Paraaortic lymph node (tissue), 1 donor: ENCODE results near the gene SORL1.

DNA sequence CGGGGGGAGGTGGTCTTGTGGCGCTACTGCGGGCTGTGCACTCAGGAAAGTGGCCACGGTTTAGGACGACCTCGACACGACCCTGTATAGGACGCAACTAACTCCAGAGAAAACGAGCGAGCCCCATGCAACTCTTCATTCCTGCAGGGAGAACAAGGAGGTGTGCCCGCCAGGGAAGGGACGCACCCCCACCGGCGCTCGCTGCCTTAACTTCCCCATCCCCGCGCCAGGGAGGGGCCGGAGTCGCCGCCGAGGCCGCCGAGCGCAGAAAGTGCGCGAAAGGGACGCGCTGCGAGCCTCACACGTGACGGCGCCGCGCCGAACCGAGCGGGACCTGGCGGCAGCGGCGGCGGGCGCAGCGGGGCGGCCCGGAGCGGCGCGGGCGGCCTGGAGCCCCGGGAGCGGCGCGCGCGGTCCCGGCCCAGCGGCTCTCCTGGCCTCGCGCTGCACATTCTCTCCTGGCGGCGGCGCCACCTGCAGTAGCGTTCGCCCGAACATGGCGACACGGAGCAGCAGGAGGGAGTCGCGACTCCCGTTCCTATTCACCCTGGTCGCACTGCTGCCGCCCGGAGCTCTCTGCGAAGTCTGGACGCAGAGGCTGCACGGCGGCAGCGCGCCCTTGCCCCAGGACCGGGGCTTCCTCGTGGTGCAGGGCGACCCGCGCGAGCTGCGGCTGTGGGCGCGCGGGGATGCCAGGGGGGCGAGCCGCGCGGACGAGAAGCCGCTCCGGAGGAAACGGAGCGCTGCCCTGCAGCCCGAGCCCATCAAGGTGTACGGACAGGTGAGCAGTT, at the start of gene SORL1:
Gene SORL1, plus strand, starts transcription at position 479 of the 791 bp plus-strand sequence.
- PRO-cap, result bidirectional peak, plus-strand start at position 326 of the sequence, minus-strand start at position 200 of the sequence; bidirectional peak, plus-strand start at position 497 of the sequence, minus-strand start at position 435 of the sequence

DNA sequence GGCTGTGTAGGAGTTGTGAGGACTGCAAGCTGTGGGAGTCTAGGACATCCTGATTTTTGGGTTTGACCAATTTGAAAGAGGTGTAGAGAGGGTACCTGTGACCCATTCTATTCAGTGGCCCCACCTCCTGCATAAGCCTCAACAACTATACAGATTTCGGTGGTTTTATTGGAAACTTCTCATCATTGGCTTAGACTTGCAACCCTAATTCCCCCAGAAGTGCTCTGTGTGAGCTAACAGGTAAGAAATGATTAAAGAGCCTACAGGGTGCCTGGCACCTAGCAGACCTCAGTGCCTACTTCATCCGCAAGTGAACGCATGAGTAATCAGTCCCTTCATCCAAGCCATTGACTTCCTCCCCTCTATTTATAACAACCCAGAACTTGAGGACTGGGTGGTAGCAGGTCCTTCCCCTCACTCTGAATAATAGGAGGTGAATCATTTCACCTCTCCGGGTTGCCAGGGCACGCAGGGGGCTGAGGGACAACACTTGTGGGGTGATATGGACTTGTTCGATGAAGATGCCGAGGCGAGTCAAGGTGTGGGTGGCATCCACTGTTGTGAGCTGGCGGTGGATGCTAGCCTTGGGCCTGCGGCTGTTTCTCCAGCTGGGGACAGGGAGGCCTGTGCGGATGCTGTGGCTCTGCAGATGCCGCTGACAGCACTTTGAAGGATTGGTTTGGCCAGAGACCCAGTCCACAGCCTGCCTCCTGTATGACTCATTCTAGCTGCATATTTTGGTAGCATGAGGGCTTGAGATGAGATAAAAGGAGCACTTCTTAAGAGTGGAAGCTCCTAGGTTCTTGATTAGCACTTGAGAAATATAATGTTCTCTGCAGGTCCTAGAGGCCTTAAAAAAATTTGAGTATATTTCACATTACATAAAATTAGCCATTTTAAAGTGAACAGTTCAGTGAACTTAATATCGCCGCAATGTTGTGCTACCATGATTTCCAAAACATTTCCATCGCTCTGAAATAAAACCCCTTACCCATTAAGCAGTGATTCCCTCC, 12.3 kb downstream of the SORL1 start:
- PRO-cap, result no peak

GRCh38 chr11:121471644-121472066, 19.5 kb downstream of the SORL1 start:
- PRO-cap, result no peak

- PRO-cap, result no peak
These were observed 84.8 kb downstream of the SORL1 start for GRCh38 chr11:121536685-121537521.

DNA sequence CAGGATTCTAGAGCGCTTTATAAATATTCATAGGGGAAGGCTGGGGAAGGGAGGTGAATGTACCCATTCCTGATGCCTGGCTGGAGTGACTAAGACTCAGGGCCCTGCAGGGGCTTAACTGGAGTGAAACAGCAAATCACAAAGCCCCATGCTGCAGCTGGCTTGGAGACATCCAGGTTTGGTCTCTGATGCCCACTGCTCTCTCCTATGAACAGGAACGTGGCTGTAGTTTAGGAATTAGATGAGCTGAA, 185.4 kb downstream of the BLID start:
- PRO-cap, result no peak

- PRO-cap, result no peak
These were observed 156.6 kb downstream of the BLID start for GRCh38 chr11:121959484-121959796.

GRCh38 chr11:122095845-122096432, 20.1 kb downstream of the BLID start:
- PRO-cap, result no peak

- PRO-cap, result no peak
These were observed 43.2 kb upstream of the BLID start for GRCh38 chr11:122159046-122159818.

DNA sequence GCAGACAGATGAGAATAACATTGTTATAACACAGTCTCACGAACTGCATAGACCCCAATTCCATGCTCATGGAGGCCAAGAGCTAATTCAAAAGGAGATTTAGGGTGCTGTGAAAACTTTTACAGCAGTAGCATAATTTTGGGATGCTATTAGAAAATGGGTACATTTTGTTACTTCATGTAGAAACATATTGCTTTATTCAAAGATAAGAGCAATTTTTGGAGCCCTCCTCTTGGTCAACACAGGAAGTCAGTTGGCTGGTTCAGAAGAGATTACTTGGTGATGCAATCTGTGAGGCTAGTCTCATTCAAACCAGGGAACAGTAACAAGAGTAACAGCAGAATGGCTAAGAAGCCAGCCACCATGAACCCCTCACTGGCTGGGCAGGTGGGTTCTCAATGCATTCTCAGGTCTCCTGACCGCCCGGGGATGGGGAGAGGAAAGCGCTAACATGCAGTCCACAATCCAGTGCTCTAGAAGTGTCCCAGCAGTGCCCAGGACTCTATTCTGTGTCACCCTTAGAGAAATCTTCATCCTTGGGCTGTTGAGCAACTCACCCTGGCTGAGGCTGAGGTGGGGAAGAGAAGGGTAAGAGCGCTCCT, 262.3 kb upstream of the UBASH3B start:
- PRO-cap, result no peak

- PRO-cap, result no peak
These were observed 87.0 kb downstream of the UBASH3B start for GRCh38 chr11:122742272-122743191.

- PRO-cap, result no peak
These were observed 3.8 kb downstream of the HSPA8 start for GRCh38 chr11:123057844-123058880.

DNA sequence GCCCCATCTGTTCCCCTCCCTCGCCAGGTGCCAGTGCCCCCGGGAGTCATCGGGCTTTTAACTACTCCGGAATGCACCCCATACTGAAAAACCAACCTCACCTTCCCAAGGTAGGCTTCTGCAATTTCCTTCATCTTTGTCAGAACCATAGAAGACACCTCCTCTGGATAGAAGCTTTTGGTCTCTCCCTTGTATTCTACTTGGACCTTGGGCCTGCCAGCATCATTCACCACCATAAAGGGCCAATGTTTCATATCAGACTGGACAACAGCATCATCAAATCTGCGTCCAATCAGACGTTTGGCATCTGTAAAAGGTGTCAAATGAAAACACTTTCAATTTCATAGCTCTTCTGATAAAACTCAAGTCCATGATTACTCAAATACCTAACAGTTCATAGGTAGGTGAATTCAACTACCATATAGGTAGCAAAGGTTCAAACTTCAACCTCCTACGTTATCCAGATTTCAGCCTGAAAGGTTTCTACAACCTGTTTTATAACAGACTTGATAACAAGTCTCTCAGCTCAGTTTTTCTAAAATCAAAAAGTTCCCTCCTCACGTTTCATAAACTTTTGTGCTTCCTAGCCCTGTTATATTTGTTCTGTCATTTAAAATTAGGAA, 1.3 kb downstream of the HSPA8 start:
- PRO-cap, result no peak

DNA sequence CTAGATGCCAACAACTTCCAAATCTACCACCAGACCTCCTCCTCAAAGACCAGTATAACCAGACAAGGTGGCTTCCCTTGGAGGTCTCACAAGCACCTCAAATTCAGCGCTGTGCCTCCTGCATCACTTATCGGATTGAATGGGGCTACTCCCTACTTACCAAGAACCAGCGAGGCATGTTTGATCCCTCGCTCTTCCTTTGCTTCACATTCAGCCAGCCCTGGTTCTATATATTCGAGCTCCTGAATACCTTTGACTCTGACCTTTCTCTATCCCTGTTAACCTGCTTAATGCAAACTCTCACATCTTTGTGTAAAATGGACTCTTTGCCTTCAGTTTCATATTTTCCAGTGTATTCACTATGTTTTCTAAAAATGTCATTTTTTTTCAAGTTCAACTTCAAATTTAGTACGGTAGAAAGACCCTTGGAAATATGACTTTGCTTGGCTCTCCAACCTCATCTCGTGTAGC, 48.3 kb downstream of the CLMP start:
- PRO-cap, result no peak

DNA sequence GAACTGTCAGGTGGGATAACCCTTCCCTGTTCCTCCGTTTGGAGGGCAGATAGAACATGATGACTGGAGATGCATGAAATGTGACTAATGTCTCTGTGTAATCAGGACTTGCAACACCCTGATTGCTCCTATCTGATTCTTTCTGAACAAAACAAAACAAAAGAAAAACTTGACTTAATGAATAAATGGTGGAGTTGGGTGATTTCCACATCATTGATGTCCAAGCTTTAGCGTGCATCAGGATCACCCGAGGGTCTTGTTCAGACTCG, 106.3 kb upstream of the CLMP start:
- PRO-cap, result no peak

- PRO-cap, result no peak
These were observed 67.0 kb upstream of the GRAMD1B start for GRCh38 chr11:123362703-123363930.

GRCh38 chr11:123429026-123429745, 883 bp upstream of the GRAMD1B start:
- PRO-cap, result no peak

DNA sequence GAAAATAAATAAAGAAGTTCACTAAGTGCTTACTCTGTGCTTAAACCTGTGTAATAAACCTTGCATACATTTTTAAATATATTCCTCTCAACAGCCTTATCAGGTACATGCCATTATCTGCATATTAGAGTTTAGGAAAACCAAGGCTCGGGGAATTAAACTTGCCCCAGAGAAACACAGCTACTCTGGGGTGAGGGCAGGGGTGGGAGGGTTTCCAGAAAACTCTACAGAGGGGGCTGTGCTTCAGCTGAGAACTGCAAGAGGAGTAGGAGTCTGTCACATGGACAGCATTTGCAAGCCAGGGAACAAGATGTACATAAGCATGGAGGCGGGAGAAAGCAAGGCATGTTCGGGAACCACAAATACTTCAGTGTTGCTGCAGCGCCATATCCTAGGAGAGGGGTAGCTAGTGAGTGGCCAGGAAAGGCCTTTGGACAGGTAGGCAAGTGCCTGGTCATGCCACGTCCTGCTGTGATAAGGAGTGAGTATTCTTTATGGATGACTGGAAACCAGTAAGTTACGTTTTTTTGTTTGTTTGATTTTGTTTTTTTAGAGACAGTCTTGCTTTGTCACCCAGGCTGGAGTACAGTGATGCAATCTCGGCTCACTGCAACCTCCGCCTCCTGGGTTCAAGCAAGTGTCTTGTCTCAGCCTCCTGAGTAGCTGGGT, 57.1 kb downstream of the GRAMD1B start:
- PRO-cap, result no peak

DNA sequence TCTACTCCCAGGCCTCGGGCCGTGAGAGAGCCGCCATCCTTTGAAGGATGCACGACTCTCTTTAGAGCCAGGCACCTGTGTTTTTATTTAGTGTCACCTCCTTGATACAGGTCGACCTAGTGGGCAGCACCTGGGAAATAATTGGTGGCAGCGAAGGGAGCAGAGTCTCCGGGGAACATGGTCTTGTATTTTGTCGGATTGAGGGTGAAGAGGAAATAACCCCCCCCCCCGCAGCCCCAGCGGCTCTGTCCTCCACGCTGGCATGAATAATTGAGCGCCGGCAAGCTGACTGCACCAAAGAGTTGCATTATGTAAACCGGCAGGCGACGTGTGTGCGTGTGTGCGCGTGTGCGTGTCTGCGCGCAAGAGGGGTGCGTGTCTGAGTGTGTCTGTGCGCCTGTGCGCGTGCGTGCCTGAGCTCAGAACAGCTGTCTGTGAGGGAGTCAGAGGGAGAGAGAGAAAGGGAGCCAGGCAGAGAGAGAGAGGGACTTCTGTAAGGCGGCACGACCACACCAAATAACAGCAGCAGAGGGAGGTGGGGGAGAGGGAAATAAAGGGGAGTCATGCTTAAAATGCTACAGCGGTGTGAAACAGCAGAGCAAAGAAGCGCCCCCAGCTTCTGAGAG, 94.5 kb downstream of the SCN3B start:
- PRO-cap, result no peak

DNA sequence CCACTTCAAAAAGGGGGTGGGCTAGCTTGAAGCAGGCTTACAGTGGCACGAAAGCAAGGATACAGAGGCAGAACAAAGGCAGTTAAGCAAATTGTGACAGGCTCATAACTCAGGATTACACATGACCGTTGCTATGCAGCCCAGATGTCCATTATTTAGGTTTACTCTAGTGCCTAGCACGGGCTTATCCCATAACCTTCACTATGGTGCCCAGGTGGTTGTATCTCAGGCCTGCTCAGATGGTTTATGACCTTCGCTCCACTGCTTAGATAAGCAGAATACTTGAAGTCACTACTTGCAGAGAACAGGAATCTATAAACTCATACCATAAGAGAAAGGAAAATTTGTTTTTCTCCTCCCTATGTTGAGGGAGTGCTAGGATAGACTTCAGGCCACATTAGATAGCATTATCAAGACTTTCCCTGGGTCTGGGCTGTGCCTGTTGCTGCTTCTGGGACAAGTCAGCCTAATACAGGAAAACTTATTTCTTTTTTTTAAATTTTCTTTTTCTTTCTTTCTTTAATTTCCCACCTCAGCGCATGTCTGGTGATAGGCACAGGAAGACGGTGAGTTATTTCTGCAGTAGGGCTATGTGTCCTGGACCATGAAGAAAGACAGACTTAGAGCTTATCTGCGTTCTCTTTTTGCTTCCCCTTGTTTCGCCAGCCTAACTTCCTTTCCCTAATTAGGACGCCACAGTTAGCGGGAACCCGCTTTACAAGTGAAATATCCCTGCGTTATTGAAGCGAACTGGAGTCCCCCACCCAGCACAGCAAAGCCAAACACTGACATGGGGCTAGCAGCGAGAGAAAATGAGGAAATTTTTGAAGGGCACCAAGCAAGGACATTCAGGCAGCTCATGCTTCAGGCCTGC, 8.8 kb downstream of the OR6M1 start:
- PRO-cap, result no peak

DNA sequence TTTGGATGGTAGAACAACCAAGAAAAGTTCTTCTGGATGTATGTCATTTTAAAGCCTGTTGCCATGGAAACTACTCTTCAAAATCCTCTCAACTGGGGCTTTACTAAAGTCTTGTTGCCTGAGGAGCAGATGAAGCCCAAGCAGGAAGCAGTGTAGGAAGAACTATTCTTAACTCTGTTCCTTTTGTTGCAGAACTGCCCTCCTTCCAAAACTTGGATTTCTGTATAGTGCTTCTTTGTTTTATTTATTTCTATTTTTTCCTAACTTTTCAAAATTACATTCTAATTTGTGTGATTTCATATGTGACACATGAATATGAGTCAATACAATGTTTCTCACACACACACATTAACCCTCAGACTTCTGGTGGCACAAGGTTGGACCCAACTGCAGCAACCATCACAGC, 373 bp upstream of the OR8B8 start:
- PRO-cap, result no peak